ENCODE measurements around a stretch of chr22.

GRCh38 chr22:46750853-46751502, 11.5 kb upstream of the TBC1D22A start:
- PRO-cap: no peak

- PRO-cap: no peak
Observed at GRCh38 chr22:46853132-46853622, 90.7 kb downstream of the TBC1D22A start.

GRCh38 chr22:46917980-46918620, 155.7 kb downstream of the TBC1D22A start:
- PRO-cap: no peak

DNA sequence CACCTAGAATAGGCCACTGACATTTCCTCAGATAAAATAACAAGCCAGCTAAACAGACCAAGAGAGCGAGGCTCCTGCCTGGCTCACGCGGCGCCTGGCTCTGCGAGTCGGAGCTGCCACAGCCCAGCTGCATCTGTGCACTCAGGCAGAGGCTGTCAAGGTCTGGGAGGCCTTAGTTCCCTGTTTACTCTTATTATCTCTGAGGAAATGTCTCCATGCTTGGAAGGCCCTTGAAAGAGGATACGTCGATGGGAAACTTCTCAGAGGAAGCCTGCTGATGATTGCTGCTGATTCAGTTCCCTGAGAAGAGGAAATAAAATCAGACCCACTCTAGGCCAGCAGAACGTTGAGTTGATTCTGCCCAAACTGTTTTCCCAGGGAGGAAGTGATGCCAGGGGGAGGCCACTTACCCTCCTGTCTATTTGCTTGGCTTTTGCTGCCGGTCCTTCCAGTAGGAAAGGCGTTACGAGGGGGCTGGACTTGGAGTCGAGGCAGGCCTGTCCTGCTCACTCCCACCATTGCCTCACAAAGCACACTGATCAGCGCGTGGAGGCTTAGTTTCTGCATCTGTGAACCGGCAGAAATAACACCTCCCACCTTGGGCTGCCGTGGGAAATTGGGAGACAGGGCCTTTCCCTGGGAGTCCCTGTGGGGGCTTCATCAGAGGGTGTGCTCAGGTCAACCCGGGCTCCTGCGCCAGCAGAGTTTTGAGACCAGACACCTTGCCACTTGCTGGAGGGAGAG, 208.9 kb downstream of the TBC1D22A start:
- PRO-cap: no peak

DNA sequence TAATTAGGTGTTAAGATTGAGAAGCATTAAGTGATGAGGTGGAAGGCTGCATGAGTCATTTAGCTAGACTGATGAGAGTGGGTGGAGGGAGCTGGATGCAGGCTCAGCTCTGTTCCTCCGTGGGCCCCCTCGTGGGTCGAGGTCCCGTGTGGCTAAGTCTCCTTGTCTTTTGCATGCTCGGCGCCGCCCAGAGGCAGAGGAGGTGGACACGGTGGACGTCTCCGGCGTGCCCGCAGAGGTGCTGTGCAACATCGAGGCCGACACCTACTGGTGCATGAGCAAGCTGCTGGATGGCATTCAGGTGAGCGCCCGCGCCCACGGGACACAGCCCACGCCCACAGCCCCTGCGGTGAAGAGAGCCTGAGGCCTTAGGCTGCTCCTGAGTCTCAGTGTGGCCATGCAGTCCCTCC, 211.7 kb downstream of the TBC1D22A start:
- PRO-cap: no peak

- PRO-cap: no peak
Observed at GRCh38 chr22:47053493-47054390, 291.3 kb downstream of the TBC1D22A start.

- PRO-cap: no peak
Observed at GRCh38 chr22:47277777-47278165, 515.3 kb downstream of the TBC1D22A start.

DNA sequence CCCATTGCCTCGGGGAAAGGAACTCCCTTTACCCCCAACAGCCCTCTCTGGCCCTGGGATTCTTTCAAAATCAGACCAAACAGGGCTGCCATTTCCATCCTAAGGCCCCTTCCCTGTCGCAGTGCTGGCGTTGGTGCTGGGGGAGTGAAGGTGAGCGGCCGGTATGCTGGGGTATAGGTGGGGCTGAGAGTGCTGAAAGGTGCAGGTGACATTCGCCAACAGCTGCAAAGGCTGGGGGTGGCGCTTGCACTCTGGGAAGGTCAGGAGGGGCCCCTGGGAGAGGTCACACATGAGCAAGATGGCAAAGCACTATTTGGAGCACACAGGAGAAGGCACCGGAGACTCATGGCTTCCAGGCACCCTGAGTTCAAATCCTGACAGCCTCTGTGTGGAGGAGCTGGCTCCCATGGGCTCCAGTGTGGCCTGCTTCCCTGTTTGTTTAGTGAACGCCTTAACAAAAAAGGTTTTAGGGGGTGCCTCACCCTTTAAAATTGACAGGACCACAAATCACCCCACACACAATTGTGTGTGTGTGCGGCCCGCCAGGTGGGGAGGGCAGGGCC, 392.0 kb upstream of the TAFA5 start:
- PRO-cap: no peak

GRCh38 chr22:48097864-48098622, 391.3 kb upstream of the TAFA5 start:
- PRO-cap: no peak

GRCh38 chr22:48490564-48491010, 1.2 kb downstream of the TAFA5 start:
- PRO-cap: no peak

DNA sequence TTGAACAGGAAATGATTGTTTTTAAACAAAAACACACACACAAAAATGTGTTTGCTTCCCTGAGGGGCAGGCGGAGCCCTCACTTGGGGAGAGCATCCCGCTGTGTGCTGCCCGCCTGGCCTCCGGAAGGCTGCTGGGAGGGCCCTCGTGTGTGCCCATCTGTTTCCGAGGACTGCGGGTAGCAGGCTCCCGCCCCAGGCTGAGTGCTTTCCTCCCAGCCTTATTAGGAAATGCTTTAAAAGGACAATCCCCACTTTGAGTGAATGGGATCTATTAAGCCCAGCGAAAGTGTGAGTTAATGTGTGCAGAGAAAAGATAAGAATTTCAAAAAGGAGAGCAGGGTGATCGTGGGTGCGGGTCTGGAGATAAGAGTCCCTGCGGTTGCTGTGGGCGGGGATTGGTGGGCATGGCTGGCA, 77.8 kb downstream of the TAFA5 start:
- PRO-cap: no peak

DNA sequence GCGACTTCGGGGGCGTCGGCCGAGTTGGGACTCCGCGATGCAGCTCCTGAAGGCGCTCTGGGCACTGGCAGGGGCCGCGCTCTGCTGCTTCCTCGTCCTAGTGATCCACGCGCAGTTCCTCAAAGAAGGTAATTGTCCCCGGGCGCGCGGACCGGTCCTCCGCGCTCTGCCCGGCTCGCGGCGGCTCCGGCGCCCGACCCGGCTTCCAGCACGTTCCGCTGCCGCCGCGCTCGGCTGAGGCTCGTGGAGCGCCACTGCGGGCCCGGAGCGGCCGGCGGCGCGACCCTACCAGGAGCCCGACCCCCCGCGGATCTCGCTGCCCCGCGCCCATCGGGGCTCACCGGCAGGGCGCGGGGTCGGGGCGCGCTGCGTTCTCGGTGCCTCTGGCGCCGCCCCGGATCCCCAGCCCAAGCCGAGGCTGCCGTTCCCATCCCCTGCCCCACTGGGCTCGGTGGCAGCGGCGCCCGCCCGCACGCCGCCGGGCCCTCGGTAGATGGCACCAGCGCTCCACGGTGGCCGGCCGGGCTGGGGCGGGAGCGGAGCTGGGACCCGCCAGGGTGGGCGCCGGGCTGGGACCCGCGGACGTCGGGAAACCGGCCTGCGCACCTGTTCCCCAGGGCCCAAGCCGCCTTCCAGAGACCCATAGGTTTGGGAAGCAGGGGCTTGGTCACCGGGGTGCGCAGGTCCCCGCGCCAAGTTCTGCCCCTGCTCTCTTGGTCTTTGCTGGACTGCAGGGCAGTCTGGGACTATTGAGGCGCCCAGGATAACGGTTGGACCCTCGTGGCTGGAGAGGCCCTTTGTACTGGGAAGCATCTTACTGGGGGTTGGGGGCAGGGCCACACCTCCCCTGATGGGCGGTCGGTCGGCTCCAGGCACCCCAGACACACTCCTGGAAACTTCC, 87.3 kb downstream of the TAFA5 start:
- PRO-cap: no peak

DNA sequence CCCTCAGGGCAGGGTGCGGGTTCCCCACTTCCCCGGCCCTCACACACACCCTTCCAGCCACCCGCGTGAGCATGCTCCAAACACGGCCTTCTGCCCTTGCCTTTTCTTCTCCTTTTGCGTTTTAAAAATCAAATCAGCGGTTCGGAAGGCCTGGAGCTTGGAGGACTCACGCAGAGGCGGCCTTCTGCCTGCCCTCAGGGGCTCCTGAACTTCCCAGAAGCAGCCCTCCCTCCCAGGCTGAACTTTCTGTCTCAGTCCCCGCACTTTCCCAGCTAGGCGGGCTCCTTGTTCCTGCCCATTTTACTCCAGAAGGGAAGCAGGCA, 98.3 kb downstream of the TAFA5 start:
- PRO-cap: no peak

DNA sequence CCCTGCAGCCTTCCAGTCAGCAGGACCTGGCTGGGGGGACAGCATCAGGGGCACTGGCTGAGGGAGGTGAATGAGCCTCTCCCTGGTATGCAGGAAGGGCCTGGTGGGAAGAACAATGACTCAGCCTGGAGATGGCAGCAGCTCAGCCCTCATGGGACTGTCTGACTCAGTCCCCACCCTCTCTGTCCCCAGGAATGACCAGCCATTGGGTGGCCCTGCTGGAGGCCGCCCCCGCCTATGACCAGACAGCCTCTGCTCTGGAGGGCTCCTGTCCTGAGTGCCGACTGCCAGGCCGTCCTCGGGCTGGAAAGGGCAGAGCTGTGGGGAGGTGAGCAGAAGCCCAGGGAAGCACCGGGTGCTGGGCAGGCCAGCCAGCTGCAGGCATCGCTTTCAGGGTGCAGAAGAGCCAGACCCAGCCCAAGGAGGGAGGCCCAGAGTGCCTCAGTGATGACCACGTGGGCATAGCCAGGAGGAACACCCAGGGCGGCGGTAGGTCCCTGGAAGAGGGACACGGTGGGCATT, 454.9 kb downstream of the BRD1 start:
- PRO-cap: bidirectional peak, plus-strand start at position 283 of the sequence, minus-strand start at position 55 of the sequence

GRCh38 chr22:49592699-49593550, 234.7 kb downstream of the BRD1 start:
- PRO-cap: no peak

GRCh38 chr22:49797816-49798150, 29.9 kb downstream of the BRD1 start:
- PRO-cap: no peak

GRCh38 chr22:49799203-49799713, 28.4 kb downstream of the BRD1 start:
- PRO-cap: no peak

DNA sequence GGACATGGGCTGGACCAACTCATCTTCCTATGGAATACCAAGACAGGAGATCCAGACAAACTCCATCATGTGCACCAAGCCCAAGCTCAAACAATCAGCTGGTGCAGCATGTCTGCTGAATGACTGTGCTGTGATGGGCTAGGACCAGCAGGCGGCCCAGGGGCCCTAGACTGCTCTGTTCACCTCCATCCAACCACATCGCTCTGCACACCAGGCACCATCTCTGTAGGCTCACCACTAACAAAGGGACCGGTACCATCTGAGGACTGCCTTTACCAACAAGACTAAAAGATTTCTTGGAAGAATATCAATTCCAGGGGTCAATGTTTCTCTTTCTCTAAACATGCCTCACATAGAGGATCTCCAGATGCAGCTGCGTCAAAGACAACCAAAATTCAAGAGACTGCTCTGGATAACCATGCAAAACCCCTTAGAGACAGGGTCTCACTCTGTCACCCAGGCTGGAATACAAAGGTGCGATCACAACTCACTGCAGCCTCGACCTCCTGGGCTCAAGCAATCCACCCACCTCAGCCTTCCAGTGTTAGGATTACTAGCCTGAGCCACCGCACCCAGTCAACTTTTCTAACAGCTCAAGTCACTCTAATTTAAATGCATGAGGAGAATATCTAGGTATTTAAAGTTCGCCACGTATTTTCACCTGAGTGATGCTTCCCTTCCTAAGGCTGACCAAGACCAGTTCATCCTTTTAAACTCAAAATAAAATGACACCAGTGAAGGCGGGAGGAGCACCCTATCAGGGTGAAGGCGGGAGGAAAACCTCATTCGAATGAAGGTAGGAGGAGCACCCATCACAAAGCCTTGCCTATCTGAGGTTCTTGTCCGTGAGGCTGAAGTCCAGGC, 10.0 kb downstream of the BRD1 start:
- PRO-cap: no peak

GRCh38 chr22:49855378-49856139, 1.9 kb downstream of the ZBED4 start:
- PRO-cap: no peak

DNA sequence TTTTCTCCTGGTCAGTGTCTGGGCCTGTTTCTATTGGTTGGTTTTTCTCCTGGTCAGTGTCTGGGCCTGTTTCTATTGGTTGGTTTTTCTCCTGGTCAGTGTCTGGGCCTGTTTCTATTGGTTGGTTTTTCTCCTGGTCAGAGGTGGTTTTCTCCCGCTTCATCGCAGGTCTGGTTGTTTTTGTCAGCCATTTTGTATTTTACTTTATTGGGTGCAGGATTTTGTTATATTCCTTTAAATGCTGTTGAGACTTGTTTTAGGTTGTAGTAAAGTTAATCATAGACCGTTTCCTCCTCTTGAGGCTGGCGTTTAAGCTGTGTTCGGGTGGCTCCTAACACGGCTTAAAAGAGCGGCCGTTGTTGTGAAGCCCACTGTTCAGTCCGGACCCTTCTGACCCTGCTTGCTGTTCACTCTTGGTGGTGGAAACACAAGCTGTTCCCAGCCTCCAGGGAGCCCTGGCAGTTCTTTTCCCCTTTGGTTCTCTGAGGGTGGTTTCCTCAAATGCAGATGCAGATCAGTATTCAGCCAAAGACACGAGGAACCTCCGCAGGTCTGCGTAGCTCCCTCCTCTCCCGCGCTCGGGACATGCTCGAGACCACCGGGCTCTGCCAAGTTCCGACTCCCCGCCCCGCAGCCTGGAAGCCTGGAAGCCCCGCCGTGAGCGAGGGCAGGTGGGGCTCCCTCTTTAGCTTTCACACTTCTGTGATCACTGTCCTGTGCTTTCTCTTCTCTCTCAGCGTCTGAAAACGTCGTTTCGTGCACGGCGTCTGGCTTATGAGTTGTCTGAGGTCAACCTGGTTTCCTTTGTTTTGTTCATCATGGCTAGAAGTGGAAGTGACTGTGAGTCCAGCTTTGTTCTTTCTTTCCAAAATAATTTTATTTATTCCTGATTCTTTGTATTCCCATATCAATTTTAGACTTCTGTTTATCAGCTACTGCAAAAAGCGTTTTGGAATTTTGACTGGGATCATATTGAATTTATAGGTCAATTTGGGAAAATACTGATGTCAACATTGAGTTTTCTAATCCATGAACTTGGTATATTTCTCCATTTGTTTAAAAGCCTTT, 26.5 kb downstream of the ZBED4 start:
- PRO-cap: no peak

All from WTC11 (cell line).